ENCODE measurements around the genes ADGRG4 and HTATSF1.

DNA sequence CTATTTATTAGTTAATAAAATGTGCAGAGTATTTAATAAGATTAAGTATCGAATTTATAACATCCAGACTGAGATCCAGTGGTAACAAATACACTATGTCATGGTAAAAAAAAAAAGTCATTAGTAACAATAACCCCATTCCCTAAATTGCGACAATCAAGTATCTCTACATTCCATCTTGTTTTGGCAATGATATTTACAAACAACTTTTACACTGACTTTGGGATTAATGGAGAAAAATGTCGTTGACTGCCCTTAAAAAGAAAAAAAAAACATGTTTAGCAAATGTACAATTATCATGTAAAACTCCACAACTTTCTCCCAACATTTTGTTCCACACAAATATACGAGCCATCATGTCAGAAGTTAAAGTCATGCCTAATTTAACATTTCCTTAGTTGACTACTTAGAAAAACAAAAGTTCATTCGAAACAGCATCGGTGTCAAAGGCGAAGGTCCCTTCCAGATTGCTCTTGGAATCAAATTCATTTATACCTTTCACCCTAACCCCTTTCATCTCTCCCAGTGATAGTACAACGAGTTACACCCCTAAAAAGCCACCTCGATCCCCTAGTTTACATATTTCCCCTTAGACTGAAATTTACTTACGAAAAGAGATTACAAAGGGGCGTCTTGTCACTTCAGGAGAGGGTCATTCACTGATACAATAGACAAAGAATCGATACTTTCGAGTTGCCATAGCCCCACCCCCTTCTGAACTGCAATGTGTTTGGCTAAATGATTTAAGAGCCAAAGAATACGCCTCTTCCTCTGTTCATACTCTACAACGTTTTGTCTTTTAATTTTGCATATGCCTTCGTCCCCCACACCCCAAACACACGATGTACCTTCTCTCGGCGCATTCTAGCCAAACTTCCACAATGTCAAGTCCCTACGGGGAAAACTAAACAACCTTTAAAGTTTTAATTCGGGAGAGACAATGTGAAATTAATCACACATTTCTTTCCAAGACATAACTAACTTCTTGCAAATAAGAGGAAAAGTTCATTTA, 88.2 kb downstream of the HPRT1 start:
- PRO-cap: no peak
- RAMPAGE, long total RNA, 4 experiments: start-site peak on the minus strand in 2 of 4 experiments, centred at positions 621 to 881 of the sequence, 5 to 10 reads per replicate

DNA sequence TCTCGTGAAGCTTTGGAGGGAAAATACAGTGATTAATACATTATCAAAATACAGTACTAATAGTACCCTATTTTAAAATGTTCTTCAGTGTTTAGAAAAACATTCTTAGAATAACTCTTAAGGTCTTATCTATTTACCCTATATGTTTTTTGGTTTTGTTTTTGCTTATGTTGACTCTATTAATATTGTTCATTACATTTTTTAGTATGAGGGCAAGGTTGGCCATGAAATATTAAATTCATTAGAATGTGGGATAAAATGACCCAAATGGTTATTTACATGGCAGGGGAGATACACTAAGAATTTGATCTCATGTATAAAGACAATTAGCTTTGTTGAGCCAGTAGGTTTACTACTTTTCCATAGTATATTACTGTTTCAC, 33.8 kb downstream of the MOSPD1 start:
- PRO-cap: no peak
- RAMPAGE, long total RNA, 4 experiments: no peak in any of the 4 experiments

DNA sequence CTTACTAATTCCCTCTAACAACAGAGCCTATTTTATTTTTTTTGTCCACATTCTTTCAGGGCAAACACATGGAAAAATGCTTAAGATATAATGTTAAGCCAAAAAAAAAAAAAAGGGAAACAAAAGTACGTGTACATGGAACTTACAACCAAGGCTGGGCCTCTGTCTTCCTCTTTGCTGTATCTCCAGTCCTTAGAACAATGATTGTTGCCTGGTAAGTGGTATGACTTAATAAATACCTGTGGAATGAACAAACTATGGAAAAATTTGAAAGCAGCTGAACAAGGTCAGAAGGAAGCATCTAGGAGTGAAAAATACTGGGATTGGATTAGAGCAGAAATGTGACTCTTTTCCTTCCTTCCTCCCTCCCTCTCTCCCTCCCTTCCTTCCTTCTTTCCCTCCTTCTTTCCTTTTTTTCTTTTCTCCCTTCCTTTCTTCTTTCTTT, 21.5 kb upstream of the MOSPD1 start:
- PRO-cap: no peak
- RAMPAGE, long total RNA, 4 experiments: no peak in any of the 4 experiments

DNA sequence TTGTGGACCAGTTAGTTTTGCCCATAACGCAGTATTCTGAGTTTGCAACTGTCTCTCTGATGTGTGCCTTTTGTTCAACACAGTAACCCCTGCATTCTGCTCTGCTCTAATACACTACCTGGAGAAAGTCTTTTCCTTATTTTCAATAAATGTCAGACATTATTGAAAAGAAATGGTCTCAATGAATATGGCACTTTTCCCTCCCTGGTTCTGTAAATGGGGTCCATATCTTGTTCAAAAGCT, 1.1 kb downstream of the RTL8C start:
- PRO-cap: no peak
- RAMPAGE, long total RNA, 4 experiments: no peak in any of the 4 experiments

DNA sequence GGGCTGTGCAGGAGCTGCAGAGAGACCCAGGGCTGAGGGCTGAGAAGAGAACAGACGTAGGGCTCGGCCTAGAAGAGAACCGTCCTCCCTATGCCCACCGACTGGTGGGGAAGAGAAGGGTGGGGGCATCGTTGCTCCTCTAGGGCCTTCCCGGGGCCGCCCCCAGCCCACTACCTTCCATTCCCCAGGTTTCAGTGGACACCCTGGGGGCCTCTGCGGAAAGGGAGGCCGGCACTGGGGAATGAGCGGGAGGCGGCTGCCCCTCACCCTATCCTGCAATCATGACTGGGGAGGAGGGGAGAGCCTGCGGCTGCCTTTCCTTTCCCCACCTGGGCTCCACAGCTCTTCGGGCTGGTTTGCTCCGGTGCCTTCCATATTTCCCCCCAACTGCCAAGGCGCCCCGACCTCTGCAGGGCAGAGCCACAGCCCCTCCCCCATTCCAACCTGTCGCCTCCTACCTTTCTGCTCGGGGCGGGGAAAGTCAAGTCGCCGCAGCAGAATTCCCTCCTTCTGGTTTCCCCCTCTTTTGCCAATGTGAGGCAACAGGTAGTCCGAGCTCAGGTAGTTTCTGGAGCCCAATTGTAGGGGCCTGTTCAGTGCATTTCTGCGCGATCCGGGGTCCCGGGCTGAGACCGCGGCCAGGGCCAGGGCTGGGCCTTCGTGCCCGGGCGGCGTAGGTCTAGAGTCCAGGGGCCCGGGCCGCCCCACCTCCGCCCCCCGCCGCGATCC, 773 bp downstream of the SMIM10L2B start:
- PRO-cap: no peak
- RAMPAGE, long total RNA, 4 experiments: no peak in any of the 4 experiments

GRCh38 chrX:135295379-135296187, 13.7 kb upstream of the ETDC start:
- PRO-cap: no peak
- RAMPAGE, long total RNA, 4 experiments: no peak in any of the 4 experiments

DNA sequence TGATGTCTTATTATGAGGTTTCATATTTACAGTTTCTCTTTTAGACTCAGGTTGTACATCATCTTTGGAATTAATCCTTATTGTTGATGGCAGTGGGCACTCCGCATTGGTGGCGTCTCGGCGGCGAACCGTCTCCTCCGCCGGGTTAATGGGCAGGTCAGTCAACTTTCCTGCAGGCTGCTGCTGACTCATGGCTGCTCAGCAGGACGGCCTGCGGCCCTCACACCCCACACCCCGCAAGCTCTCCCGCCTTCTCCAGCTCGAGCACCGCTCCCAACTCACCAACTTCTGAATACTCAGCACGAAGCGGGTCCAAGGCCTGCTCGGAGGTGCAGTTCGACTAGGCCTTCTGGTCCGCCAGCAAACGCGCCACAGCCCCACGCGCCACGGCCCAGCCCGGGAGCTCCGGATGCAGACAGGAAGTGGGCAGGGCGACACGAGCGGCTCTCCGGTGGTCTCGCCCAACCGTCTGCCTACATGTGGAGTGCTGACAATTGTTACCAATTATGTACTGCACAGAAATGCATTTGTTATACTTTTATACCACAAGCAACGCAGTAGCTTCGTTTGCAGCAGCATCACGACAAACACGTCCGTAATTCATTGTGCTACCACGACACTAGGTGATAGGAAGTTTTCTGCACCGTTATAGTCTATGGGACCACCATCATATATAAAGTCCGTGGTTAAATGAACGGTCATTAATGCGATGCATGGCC, 98.5 kb upstream of the FHL1 start:
- PRO-cap: no peak
- RAMPAGE, long total RNA, 4 experiments: no peak in any of the 4 experiments

GRCh38 chrX:136159549-136159925, 37.3 kb upstream of the FHL1 start:
- PRO-cap: no peak
- RAMPAGE, long total RNA, 4 experiments: no peak in any of the 4 experiments

DNA sequence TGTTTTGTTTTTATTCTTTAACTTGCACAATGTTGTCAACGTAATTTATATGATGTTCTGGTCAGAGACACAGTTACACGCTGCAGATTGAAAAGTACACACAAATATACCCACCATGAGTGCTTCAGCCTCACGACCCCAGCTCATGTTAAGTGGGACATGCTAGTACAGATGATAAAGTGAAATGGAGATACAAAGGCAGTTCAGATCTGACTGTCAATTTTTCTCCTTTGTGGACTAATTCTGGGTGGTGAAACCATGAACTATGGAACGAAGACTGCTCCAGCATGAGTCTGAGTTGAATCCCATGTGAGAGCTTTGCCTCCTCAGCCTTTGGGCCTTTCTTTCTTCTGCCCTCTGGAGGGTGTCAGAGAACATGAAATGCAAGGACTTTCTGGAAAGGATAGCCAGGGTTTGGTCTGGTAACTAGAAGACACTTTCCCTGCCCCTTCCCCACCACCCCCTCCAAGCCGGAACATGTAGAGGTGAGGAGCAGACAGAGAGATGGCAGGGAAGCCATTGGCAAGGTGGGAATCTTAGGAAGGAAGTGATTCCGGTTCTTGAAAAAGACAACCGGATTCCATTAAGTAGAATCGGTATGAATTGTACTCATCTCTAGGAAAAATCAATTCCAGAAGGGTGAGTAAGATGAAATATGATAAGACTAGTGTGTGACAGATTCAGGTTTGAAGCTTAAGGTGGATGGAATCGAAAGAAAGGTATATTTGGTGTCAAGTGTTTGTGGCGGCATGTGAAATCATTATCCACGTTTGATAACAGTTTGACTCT, 30.6 kb upstream of the FHL1 start:
- PRO-cap: no peak
- RAMPAGE, long total RNA, 4 experiments: no peak in any of the 4 experiments

- PRO-cap: no peak
- RAMPAGE, long total RNA, 4 experiments: no peak in any of the 4 experiments
Measured at GRCh38 chrX:136173901-136174796, 22.7 kb upstream of the FHL1 start.

- PRO-cap: no peak
- RAMPAGE, long total RNA, 4 experiments: no peak in any of the 4 experiments
Measured at GRCh38 chrX:136198813-136199873, 2.3 kb downstream of the FHL1 start.

- PRO-cap: no peak
- RAMPAGE, long total RNA, 4 experiments: no peak in any of the 4 experiments
Measured at GRCh38 chrX:136211810-136212257, 15.0 kb downstream of the FHL1 start.

- PRO-cap: no peak
- RAMPAGE, long total RNA, 4 experiments: no peak in any of the 4 experiments
Measured at GRCh38 chrX:136250472-136251198, 565 bp downstream of the MAP7D3 start.

- PRO-cap: no peak
- RAMPAGE, long total RNA, 4 experiments: no peak in any of the 4 experiments
Measured at GRCh38 chrX:136300580-136301106, at the start of gene ADGRG4. Gene ADGRG4 (plus strand): TSS chrX:136300963.

- PRO-cap: no peak
- RAMPAGE, long total RNA, 4 experiments: no peak in any of the 4 experiments
Measured at GRCh38 chrX:136491383-136491790, 3.6 kb downstream of the BRS3 start.

DNA sequence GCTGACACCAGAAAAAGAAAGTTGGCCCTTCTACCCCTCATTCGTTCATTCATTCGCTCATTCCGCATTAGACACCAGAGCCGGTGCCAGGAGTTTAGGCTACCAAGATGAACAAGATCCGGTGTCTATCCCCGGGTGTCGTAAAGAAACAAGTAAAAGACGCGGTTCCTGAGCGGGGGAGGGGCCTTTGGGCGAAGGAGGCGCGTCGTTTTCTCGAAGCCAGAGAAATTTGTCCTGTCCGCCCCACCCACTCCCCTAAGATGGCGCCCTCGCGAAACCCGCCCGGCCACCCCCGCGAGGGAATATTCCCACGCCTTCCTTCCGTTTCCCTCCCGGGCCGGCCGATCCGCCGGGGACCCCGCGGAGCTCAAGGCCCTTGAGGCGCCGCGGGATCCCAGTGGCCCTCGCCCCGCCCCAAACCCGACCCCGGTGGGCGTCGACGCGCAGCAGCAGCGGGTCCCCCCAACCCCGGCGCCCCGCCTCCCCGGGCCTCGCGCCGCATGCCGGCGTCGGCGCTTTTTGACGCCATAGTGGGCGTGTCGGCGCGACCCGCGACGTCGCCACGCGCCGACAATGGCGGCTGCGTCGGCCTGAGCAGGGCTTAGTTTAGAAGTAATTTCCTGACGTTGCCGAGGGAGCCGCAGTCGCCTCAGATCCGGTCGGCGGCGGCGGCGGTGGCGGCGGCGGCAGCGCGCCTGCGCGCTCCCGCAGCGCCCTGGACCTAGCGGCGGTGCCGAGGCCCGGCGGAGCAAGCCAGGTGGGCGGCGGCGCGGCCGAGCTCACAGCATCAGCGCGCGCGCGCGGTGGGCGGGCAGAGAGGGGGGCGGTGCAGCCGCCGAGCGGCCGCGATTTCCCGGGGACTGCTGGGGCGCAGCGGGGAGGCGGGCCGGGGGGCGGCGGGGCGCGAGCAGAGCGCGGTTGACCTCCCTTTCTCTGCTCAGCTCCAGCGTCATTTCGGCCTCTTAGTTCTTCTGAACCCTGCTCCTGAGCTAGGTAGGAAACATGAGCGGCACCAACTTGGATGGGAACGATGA, at the start of gene HTATSF1:
Gene HTATSF1, plus strand, starts transcription at position 910 of the 1,034 bp plus-strand sequence.
- PRO-cap: unidirectional peak, minus-strand start at position 495 of the sequence
- RAMPAGE, long total RNA, 4 experiments: start-site peak on the plus strand in 3 of 4 experiments, centred at positions 708 to 916 of the sequence, 16 to 187 reads per replicate

DNA sequence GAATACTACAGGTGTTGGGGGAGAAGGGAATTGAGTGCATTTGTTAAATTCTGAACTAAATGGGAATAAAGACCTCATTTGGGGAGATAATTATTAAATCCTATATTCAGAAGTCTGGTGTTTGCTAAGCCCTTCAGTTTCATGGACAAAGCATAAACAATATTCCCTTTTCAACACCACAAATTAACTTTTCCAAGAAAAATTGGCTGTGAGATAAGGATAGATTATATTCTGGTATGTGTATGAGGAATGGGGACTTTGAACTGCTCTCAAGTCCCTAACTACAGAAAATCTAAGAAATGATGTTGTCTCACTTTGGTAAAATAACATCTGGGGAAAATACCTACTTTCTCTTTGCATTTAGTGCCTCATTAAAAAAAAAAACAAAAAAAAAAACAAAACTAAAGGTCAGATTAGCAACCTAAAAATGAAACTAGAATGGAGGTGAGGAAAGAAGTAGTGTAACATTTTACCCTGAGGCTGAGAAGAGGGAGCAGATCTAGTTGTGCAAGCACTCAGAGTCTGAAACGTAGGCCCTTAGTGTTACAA, 55.9 kb downstream of the VGLL1 start:
- PRO-cap: no peak
- RAMPAGE, long total RNA, 4 experiments: no peak in any of the 4 experiments

- PRO-cap: no peak
- RAMPAGE, long total RNA, 4 experiments: no peak in any of the 4 experiments
Measured at GRCh38 chrX:136768368-136769102, 12.2 kb downstream of the ARHGEF6 start.

GRCh38 chrX:136878841-136879698, 1.5 kb downstream of the RBMX start:
- PRO-cap: no peak
- RAMPAGE, long total RNA, 4 experiments: no peak in any of the 4 experiments

DNA sequence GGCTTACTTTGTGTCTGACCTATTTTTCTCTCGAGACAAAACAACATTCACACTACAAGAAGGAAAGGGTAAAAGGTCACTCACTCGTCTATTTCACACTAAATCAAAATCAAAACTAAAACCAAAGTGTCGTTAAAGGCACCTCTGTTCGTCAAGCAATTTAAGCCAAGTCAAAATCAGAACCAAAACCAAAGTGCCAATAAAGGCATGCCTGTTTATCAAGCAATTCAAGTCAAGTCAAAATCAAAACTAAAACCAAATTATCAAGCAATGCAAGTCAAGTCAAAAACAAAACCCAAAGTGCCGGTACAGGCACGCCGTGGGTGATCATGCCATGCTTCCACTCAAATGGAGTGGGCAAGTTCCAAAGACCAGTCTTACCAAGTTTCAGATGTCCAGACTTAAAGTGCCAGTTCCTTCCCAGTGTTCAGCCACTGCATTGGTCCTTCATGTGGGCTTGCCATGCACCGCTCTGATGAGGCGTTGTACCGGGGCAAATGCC, 55.0 kb upstream of the RBMX start:
- PRO-cap: no peak
- RAMPAGE, long total RNA, 4 experiments: no peak in any of the 4 experiments